AG08470 (cell line): ENCODE results near the genes CELF5, TBXA2R, RAX2 and MATK.

DNA sequence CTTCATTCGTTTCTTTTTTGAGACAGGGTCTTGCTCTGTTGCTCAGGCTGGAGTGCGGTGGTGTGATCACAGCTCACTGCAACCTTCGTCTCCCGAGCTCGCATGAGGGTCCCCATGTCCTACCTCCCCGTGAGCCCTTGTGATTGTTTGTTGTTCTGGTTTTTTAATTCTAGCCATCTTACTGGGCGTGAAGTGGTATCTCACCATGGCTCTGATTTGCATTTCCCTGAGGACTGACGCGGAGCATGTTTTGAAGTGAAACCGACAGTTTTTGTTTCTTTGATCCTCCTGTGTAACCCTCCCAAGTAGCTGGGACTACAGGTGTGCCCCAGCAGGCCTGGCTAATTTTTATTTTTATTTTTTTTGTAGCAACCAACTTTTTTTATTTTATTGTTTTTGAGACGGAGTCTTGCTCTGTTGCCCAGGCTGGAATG is 21.7 kb downstream of the GNG7 start:
- RRBS: no CpG with 5 or more reads among the region's 11 CpGs

- RRBS: 83% methylated on average over 3 of the region's 23 CpGs
Measured at GRCh38 chr19:2762773-2763469, 20.2 kb downstream of the SGTA start.

DNA sequence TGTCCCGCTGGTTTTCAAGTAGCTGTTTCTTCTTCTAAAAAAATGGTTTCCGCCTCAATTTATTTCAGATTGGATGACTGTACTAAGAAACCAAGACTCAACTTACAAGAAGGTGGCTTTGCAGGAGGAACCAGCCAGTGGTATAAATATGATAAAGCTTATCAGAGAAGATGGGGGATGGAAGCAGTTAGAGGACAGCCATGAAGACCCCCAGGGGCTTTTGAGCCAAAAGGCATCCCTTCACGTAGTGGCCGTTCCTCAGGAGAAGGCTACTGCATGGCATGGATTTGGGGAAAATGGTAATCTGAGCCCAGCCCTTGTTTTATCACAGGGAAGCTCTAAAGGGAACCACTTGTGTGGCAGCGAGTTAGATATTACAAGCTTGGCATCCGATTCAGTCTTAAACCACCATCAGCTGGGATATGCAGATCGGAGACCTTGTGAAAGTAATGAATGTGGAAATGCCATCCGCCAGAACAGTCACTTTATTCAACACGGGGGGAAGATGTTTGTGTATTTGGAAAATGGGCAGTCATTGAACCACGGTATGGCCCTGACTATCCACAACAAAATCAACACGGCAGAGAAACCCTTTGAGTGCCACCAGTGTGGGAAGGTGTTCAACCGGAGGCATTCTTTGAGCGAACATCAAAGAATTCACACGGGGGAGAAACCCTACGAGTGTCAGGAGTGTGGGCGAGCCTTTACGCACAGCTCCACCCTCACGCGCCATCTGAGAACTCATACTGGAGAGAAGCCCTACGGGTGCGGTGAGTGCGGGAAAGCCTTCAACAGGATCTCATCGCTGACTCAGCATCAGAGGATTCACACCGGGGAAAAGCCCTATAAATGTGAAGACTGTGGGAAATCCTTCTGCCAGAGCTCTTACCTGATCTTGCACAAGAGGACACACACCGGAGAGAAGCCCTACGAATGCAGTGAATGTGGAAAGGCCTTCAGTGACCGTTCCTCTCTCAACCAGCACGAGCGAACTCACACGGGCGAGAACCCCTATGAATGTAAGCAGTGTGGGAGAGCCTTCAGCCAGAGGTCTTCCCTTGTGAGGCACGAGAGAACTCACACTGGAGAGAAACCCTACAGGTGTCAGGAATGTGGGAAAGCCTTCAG is 7.3 kb upstream of the ZNF555 start:
- RRBS: 88% methylated on average over 2 of the region's 32 CpGs

GRCh38 chr19:2971170-2971602 is 6.2 kb upstream of the TLE6 start:
- RRBS: no CpG with 5 or more reads among the region's 7 CpGs

DNA sequence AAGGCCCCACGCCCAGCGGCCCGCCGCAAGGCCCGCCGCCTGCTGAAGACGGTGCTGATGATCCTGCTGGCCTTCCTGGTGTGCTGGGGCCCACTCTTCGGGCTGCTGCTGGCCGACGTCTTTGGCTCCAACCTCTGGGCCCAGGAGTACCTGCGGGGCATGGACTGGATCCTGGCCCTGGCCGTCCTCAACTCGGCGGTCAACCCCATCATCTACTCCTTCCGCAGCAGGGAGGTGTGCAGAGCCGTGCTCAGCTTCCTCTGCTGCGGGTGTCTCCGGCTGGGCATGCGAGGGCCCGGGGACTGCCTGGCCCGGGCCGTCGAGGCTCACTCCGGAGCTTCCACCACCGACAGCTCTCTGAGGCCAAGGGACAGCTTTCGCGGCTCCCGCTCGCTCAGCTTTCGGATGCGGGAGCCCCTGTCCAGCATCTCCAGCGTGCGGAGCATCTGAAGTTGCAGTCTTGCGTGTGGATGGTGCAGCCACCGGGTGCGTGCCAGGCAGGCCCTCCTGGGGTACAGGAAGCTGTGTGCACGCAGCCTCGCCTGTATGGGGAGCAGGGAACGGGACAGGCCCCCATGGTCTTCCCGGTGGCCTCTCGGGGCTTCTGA is 1.0 kb downstream of the S1PR4 start:
- RRBS: 93% methylated on average over 4 of the region's 41 CpGs

- RRBS: 2% methylated on average over 54 of the region's 101 CpGs
Measured at GRCh38 chr19:3224308-3225432, at the start of gene CELF5. Gene CELF5, plus strand, starts transcription at chr19:3224661.

- RRBS: 8% methylated on average over 5 of the region's 44 CpGs
Measured at GRCh38 chr19:3285655-3286296, 61.3 kb downstream of the CELF5 start.

GRCh38 chr19:3366835-3367063 is 366 bp downstream of the NFIC start:
- RRBS: 6% methylated on average over 3 of the region's 17 CpGs

DNA sequence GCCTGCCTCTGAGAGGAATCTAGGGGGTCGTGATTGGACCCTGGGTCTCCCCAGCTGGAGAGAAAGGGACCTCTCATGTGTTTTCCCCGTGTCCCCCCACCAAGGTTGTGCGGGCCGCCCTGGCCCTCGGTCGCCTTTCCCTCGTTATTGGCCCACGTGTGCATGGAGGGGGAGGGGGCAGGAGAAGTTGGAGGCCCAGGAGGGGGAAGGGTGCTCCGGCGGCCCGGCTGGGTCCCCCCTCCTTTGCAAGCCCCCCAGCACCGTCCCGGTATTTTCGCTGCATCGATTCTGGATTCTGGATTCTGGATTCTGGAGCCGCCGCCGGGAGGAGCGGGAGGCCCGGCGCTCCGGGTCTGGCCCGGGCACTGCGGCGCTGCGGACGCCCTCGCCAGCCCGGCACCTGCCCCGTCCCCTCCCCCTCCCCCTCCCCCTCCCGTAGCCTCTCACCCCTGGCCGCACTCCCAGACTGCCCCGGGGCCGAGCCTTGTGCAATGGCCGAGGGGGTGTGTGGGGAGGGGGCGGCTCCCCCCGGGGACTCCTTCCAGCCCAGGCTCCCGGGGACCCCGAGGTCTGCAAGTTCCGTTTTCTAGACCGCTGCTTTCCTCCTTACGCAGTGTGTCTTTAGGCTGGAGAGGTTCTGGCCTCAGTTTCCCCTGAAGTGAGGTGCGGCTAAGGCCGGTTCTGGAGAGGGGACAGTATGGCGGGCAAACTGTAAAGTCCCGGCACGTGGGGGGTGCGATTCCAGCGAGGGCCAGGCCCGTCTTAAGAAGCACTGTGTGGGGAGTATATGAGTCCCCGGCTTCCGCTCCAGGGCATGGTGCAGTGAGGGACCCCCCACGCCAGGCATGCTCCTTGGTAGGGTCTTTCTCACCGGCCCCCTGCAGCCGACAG is 926 bp downstream of the NFIC start:
- RRBS: 3% methylated on average over 28 of the region's 55 CpGs

GRCh38 chr19:3431588-3432230 is 48.6 kb downstream of the SMIM24 start:
- RRBS: 89% methylated on average over 2 of the region's 18 CpGs

GRCh38 chr19:3464291-3464877 is 15.9 kb downstream of the SMIM24 start:
- RRBS: 34% methylated on average over 4 of the region's 28 CpGs

DNA sequence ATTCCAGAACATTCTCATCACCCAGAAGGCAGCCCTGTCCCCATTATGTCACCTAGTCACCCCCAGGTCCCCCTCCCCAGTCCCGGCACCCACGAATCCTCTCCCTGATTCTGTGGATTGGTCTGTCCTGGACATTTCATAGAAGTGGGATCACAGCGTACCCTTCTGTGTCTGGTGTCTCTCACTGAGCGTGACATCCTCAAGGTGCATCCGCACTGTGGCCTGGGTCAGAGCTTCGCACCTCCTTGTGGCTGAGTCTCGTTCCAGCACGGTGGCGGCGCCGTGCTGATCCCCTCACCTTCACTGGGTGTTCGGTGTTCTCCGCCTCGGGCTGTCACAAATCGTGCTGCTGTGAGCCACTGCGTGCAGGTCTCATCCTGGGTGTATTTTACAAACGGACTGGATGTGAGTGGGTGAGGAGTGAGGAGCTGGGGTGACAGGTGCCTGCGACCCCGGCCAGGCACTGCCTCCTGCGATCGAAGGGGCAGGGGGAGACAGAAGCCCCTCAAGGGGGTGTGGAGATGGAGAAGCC is 528 bp upstream of the TEKTIP1 start:
- RRBS: no CpG with 5 or more reads among the region's 21 CpGs

GRCh38 chr19:3573451-3574704 is 1.1 kb downstream of the HMG20B start:
- RRBS: 81% methylated on average over 23 of the region's 86 CpGs

DNA sequence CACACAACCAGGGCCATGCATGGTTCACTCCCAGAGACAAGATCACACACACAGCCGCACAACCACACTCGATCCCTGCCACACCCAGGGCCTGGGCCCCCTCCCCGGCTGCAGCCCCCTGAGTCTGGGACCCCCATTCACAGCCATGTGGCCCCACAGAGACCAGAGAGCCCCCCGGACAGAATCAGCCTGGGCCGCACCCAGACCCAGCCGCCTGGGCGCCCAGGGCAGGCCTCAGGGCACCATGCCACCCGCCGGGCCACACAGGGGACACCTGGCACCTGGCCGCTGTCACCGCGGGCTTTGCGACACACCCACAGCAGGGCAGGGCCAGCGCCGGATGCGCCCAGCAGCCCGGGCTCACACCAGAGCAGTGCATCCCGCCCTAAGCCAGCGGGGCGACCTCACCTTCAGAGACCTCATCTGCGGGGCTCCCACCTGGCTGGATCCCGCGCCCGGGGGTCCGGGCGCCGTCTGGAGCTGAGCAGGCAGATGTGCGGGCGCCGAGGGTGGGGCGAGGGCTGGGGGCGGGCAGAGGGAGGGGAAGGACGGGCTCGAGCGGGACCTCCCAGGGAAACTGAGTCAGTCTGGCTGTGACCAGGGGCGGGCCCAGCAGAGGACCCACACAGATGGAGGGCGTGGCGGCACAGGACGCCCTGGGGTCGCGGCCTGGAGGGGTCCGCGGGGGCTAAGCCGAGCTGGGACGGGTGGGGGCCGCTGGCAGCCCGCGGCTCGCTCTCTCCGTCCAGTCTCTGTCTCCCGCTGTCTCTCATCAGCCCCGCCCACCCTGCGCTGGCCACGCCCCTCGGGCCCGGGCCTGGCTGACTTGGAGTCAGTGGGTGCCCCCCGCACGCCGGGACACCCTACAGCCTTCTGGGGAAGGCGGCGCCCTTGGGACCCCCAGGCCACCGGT is at the start of gene TBXA2R:
TSS of gene TBXA2R (minus strand) at position 754 of the 913 bp plus-strand sequence.
- RRBS: 5% methylated on average over 22 of the region's 62 CpGs

DNA sequence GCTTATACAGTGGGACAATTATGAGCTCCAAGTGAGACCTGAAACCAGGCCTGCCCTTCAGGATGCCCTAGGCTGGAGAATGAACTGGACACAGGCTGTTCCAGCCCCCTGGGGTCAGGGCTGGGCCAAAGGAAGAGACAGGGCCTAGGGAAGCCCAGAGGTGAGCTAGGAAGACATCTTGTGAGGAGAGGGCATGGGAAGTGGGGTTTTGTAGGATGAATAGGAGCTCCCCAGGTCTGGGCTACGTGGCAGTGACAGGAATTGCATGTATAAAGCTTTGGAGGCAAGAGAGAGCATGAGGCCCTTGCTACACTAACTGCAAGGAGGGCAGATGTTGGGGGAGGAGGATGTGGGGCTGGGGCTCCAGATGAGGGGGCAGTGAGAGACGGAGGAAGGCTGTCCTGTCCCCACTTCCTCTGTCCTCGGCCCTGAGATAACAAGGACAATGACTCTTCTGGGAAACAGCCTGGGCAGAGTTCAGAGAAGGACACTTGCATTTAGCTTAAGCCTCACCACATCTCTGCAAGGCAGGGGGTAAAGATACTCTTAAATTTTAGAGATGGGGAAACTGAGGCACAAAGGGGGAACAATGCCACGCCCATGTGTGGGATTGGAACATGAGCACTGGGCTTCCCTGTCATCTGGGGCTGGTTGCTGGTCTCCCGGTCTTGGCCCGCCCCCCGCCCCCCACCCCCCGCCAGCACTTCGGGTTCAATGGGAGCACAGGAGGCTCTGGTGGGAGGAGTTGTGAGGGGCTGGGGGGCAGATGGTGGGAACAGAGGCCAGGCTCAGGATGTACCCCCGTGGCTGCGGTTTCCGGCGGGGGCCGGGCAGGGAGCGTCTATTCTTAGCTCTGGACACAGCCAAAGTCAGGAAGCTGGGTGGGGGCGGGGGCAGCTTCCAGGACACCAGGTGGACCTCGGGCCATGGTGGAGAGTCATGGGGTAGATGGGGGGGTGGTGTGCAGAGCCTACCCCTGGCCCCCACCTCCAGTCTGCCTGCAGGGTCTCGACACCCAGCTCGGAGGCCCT is 1.7 kb upstream of the TBXA2R start:
- RRBS: no CpG with 5 or more reads among the region's 19 CpGs

DNA sequence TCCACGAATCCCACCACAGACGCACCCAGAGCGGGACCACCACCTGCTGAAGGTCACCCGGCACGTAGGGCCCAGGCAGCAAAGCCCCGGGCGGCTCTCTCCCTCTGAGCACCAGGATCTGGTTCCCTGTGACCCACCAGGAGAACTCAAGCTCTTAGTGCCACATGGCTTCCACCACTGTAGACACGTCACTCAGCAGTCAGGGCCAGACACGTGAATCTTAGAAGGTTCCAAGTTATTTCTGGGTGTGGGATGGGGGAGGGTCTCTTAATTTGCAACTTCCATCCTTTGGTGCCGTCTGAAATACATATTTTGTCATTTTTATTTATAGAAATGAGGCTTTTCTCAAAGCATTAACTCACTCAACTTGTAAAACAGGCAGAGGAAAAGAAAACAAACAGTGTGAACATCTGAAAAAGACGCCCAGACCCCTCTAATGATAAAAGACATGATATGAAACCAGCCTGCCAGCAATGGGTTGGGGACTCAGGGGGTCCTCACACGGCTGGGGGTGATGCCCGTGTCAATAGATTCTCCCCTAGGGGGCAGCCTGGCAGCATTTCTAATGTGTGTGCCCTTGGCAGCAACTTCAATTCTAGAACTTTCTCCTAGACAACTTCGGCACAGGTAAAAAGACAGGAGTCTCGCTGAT is 15.4 kb downstream of the PIP5K1C start:
- RRBS: no CpG with 5 or more reads among the region's 15 CpGs

- RRBS: no CpG with 5 or more reads among the region's 14 CpGs
Measured at GRCh38 chr19:3772108-3772355, at the start of gene RAX2. Gene RAX2, minus strand, starts transcription at chr19:3772228.

GRCh38 chr19:3785691-3786936 is at the start of gene MATK:
Gene MATK, minus strand, starts transcription at chr19:3786381.
- RRBS: 4% methylated on average over 53 of the region's 138 CpGs

- RRBS: 67% methylated on average over 2 of the region's 22 CpGs
Measured at GRCh38 chr19:3828176-3828937, 40.5 kb downstream of the ZFR2 start.

- RRBS: no CpG with 5 or more reads among the region's 8 CpGs
Measured at GRCh38 chr19:3983433-3983824, 1.8 kb downstream of the EEF2 start.